ENCODE measurements around the genes SBNO2, ATP5F1D and C19orf25.

GRCh38 chr19:1174052-1174466 lies at the start of gene SBNO2:
Gene SBNO2 (minus strand): TSS chr19:1174268.
- PRO-cap: bidirectional peak, plus-strand start at chr19:1174370, minus-strand start at chr19:1174242
- RRBS, 2 experiments: 1 to 2% methylated on average over 26 of the region's 45 CpGs

DNA sequence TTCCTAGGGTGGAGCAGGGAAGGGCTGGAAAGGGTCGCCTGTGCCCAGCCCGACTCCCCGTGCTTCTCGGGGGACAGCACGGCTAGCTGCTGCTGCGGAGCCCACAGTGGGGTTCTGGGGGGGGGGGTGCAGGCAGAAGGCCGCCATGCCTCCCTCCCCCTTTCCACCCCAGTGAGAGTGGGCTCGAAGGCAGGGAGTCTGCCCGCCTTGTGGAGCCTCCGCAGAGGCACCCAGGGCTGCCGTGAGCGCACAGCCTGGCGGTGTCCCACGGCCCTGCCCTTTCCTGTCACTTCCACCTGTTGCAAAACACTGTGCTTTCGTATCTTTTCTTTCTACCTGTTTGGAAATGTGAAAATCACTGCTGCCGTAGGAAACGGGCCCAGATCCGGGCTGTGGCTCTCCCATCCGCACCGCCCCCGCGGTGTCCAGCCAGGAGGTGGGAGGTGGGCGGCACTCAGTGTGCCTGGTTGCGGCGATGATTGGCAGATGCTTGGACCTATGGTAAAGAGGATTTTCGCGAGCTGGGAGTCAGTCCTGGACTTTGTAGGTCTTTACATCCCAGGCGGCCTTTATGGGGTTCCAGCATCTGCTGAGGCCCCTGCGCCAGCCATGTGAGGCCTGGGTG lies 5.9 kb downstream of the STK11 start:
- PRO-cap: no peak
- RRBS, 2 experiments: no CpG with 5 or more reads among the region's 29 CpGs

DNA sequence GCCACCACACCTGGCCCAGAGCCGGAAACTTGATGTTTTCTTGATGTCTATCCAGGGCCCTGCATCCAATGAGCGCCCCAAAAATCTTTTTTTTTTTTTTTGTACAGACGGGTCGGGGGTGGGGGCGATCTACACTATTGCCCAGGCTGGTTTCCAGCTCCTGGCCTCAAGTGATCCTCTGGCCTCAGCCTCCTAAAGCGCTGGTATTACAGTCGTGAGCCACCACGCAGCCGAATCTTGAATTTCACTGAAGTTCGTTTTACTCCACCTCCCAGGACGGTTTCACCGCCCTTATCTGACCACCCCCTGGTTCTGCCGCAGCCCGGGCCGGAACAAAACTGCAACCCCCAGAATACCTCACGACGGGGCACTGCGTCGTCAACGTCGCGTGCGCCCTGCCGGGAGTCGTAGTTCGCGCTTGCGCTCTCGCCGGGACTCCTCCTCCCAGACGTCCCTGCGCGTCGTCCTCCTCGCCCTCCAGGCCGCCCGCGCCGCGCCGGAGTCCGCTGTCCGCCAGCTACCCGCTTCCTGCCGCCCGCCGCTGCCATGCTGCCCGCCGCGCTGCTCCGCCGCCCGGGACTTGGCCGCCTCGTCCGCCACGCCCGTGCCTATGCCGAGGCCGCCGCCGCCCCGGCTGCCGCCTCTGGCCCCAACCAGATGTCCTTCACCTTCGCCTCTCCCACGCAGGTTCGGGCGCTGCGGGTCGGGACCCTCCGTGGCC lies at the start of gene ATP5F1D:
TSS of gene ATP5F1D (plus strand) at position 447 of the 721 bp plus-strand sequence.
- PRO-cap: bidirectional peak, plus-strand start at position 480 of the sequence, minus-strand start at position 293 of the sequence
- RRBS, 2 experiments: under 1 to 1% methylated on average over 44 of the region's 71 CpGs

DNA sequence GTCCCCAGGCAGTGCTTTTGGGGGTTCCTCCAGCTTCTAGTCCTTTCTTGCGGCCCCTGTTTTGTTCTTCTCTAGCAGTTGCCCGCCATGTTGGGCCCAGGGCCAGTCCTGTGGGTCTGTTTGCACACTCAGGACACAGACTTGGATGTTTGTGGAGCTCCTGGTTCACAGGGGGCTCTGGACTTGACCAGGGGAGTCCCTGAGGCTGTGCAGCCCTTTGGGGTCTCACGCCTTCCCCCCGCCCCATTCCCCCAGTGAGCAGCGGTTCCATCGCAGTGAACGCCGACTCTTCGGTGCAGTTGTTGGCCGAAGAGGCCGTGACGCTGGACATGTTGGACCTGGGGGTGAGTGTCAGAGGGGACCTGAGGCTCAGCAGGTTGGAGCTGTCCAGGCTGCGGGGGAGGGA lies 2.3 kb downstream of the ATP5F1D start:
- PRO-cap: no peak
- RRBS, 2 experiments: no CpG with 5 or more reads among the region's 13 CpGs

DNA sequence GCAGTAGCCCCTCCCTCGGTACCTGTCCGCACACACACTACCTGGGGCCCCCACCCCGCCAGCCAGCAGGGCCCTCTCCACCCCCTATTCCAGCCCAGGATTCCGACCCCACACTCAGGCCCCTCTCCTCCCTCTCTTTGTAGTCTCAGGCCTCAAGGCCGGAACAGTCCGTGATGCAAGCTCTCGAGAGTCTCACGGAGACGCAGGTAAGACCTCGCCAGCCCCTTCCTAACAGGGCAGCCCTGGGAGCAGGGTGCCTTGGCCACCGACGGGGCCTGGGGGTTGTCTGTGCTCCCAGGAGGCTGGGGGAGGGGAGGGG lies 3.3 kb downstream of the MIDN start:
- PRO-cap: bidirectional peak, plus-strand start at position 140 of the sequence, minus-strand start at position 139 of the sequence
- RRBS, 2 experiments: no CpG with 5 or more reads among the region's 12 CpGs

DNA sequence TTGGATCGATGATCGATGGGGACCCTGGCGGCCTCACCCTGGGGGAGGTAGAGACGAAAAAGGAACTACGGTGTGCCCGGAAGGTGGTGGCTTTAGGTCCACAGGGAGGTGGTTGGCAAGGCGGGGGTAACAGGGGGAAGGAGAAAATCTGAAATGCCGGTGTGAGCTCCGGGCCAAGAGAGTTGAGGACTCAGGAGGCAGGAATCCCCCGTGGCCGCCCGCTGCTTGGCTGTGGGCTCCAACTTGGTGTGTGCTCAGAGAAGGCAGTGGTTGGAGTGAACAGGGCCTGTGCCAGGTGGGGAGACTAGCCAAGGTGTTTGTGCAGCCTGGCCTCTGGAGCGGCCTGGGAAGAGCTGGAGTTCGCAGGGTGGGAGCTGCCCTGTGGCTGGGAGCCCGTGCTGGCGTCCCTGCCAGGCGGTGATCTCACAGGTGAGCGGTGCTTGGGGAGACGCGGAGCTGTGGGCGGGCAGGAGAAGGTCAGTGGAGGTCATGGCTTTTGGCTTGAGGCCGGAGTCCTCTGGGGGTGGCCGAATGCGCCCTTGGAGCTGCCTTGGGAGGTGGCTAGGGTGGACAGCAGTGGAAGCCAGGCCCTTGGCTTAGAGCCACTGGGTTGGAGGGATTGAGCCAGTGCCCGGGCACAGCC lies 7.3 kb upstream of the CIRBP start:
- PRO-cap: no peak
- RRBS, 2 experiments: 56 to 93% methylated on average over 3 of the region's 25 CpGs

DNA sequence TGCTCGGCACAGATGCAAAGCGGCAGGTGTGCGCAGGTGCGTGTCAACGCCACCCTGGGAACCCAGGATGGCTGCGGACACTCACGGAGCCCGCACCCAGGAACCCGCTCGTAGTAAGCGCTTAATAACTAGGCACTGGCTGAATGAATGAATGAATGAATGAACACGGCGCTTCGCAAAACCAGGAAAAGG lies 1.9 kb upstream of the CIRBP start:
- PRO-cap: no peak
- RRBS, 2 experiments: no CpG with 5 or more reads among the region's 14 CpGs

DNA sequence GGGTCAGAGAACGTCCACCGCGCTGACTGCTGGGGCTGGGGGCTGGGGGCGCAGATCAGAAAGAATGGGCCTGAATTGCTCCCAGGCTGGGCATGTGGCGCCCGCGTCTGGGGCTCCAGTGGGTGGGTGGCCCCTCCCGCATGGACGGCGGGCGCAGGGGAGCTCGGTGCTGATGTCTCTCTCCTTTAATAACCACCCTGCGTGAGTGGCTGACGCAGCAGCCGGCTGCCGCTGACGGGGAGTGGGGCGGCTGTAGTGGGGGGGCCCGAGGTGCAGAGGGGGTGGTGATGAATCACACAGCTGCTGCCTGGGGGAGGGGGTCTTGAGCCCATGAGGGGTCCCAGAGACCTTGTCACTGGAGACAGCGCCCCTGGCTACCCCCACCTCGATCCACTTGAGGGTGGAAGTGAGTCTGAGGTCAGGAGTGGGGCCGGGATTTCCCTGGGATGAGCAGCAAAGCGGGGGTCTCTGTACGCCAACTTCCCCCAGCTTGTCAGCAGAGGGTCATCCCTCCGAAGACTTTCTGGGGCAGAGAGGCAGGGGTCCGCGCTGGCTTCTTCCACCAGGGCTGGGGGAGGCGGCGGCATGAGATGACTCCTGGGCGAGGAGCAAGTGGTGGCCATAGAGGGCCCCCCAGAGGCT lies 1.4 kb upstream of the CIRBP start:
- PRO-cap: no peak
- RRBS, 2 experiments: no CpG with 5 or more reads among the region's 30 CpGs

- PRO-cap: no peak
- RRBS, 2 experiments: no CpG with 5 or more reads among the region's 4 CpGs
These were observed 84 bp upstream of the CIRBP start for GRCh38 chr19:1269213-1269283.

DNA sequence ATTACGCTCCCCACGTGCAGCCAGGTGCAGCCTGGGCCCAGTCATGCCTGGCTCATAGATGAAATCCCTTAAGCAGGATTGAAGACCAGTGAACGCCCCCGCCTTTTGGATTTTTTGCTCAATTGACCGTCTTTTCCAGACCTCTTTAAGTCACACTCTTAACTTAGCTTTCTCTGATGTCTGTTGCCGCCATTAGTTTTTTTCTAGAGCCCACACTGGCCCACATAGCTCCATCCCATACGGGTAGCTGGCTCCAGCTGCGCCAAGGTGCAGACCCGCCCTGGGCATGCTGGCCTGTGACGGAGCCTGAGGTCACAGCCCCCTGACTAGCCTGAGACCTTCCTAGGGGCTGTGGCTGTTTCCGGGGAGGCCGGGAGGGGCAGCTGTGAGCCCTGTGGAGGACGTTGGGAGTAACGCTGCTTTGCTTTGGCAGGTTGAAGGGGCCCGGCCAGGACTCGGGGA lies 1.4 kb upstream of the FAM174C start:
- PRO-cap: bidirectional peak, plus-strand start at position 437 of the sequence, minus-strand start at position 261 of the sequence
- RRBS, 2 experiments: 46 to 79% methylated on average over 4 of the region's 16 CpGs

DNA sequence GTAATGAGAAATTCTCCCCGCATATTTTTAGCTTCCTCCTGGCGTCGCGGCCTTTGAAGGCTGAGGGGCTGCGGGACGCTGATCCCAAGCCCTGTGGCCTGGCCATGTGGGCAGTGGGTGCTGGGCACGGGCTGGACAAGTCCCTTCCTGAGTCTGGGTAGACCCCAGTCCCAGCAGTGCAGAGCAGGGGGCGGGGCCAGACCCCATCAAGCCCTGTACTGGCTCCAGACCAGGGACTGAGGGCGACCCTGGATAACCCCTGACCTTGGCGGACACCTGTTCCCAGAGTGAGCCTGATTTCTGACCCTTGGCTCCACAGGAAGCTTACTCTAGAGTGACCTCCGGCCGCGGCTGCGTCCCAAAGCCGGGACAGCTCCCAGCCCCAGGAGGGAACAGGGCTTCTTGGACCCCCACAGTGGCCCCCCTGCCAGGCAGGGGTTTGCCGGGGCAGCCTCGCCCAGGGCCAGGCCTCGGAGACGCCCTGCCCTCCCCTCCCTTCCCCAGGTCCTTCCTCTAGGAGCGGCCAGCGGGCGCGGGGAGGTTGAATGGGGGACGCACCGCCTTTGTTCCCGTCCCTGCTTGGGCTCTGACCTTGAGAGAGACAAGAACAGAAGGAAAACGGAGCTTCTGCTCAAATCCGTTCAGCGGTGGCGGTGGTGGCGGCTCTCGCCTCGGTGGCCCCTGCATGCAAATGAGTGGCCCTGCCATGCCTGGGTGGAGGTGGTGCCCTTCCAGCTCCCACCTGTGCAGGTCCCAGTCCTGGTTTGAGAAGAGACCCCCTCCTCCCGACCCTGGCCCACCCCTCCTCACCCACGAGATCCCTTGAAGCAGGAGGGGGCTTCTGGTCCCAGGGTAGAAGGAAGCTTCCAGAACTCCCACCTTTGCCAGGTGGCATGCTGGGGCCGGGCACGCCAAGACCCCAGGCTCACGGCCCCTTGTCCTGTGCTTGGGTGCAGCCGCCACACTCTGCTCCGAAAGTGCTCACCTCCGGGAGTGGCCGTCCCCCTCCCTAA lies 2.2 kb upstream of the EFNA2 start:
- PRO-cap: no peak
- RRBS, 2 experiments: 87 to 94% methylated on average over 6 to 9 of the region's 42 CpGs

DNA sequence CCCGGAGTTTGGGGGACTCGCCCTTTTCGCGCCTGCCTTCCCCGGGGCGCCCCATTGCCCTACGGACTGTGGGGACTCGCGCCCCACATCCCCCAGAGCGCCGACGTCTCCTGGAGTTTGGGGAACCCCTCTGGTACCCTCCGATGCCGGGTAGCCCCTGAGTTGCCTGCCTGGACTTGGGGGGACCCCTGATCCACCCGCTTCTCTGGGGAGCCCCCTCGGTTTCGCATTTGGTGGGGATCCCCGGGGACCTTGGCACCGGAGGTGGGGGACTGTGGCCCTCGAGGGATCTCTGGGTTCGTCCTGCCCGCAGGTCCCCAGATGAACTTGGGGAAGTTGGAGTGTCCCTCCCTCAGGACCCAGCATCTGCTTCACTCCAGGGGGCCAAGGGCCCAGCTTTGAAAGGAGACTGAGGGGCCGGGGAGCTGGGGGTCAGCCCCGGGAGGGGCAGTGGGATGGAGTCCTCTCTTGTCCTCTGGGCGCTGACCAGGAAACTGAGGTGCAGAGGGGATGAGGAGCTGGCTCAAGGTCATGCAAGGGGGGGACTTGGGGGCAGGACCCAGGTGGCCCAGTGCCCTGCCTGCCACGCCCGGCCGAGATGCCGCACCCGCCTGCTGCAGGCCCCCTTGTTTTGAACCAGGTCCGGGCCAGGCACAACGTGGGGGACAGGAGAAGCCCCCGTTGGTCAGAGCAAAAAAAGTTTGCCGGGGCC lies 953 bp downstream of the EFNA2 start:
- PRO-cap: no peak
- RRBS, 2 experiments: 45 to 48% methylated on average over 19 to 20 of the region's 34 CpGs

DNA sequence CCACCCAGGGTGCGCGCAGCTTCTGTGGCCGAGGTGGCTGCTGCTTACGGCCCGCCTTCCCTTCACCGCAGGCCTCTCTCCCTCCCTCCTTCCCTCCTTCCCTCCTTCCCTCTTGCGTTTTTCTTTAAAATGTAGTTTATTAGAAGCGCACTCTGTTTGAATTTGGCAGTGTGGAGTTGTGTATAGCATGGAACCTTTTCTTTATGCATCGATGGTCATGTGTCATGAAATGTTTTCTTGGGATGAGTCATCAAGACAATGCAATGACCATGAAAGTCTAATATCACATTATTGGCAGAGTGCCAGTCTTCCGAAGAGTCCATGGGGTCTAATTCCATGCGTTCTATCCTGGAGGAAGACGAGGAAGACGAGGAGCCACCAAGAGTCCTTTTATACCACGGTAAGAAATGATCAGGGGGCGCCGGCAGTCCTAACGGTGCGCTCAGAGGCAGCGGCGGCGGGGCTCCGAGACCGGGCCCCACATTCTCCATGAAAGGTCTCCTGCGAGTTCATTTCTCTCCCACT lies 7.3 kb downstream of the PWWP3A start:
- PRO-cap: no peak
- RRBS, 2 experiments: 93 to 96% methylated on average over 8 of the region's 24 CpGs

DNA sequence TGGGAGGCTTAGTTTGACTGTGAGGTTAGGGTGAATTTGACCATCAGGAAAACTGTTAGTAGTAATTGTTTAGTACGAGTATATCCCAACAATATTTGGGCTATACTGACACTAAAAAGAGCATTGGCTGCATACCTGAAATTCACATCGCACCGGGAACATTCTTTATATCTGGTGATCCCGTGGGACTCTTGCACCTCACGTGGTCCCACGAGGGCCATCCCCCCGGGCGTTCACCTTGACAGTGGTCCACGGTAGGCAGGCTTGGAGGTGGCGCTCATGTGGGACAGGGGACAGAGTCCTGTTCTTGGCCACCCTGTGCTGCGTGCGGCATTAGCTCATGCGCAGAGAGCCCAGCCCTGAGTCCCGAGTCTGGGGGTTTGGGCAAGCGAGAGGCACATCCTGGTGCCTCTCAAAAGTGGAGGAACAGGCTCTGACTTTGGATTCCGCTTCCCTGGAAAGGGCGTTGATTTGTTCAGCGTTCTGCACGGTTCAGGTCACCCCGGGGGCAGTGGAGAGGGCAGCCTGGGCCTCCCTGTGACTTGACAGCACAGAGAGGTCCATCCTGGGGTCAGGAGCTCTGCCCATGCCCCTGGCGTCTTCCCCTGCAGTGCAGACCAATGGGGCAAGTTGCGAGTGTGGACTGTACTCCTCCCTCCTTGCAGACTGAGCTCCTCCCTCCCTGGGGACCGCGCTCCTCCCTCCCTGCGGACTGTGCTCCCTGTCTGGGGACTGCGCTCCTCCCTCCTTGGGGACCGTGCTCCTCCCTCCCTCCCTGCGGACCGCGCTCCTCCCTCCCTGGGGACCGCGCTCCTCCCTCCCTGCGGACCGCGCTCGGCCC lies 7.4 kb downstream of the GAMT start:
- PRO-cap: no peak
- RRBS, 2 experiments: 88 to 96% methylated on average over 5 of the region's 36 CpGs

GRCh38 chr19:1396839-1397692 lies 4.3 kb downstream of the GAMT start:
- PRO-cap: unidirectional peak, plus-strand start at chr19:1397580
- RRBS, 2 experiments: 85 to 88% methylated on average over 10 to 19 of the region's 40 CpGs

DNA sequence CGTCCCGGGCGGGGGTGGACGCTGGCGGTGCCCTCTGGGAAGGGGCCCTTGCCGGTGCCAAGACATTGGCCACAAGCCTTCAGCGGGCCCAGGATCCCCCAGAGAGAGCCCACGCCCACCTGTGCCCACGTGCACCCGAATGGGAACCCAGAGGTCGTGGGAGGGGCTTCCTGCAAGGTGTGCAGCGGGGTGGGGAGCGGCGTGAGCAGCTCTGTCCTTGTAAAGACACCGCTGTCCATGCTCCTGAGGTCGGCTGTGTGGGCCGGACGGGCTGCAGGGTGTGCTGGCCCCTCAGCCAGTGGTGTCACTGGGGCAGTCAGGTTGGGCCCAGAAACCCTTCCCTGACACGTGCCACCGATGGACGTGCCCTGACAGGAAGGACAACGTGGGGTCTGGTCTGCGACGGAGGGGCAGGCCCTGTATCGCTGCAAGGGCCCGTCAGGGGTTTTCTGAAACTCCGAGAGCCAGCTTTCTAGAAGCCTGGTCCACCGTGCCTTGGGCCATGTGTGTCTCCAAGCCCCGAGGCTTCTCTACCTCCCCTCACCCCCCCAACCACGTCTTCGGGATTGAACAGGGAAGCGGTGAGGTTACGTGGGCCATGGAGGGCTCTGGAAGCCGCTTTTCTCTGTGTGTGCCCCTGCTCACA lies 4.2 kb upstream of the RPS15 start:
- PRO-cap: no peak
- RRBS, 2 experiments: 93 to 97% methylated on average over 5 of the region's 34 CpGs

DNA sequence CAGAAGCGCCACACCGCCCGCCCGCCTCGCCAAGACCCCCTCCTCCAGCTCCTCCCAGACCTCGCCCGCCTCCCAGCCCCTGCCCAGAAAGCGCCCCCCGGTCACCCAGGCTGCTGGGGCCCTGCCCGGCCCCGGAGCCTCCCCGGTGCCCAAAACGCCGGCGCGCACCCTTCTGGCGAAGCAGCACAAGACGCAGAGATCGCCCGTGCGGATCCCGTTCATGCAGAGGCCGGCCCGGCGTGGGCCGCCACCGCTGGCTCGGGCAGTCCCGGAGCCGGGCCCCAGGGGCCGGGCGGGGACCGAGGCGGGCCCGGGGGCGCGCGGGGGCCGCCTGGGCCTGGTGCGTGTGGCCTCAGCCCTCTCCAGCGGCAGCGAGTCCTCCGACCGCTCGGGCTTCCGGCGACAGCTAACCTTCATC lies 10.1 kb downstream of the C19orf25 start:
- PRO-cap: bidirectional peak, plus-strand start at position 225 of the sequence, minus-strand start at position 138 of the sequence
- RRBS, 2 experiments: 5% methylated on average over 17 to 22 of the region's 47 CpGs

DNA sequence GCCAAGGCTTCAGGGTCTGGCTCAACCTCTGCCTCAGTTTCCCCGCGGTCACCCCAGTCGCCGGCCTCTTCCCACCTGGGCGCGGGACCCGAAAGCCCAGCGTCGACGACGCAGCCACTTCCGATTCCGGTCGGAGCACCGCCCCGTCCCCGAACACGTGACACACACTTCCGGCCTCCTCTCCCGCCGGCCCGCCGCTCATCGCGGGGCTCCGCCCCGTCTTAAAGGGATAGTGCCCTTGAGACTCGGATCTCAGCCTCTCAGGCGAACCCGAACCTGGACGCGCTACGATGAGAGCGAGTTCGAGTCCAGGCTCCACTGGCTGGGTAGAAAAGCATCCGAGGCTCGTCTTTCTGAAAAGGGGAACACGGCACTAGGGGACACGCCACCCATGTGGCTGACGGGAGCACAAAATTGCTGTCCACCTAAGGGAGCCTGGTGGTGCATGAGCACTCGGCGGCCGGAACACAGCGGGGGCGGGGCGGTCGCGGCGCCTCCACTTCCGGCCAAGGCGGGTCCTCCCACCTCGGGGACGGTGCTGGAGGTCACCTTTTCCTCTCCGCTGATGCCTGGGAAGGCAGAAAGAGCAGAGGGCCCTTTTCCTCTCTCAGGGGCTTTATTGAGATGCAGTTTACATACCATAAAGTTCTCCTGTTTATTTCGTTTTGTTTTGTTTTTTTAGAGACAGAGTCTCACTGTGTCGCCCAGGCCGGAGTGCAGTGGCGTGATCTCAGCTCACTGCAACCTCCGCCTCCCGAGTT lies at the start of gene C19orf25:
TSS of gene C19orf25 (minus strand) at position 128 of the 761 bp plus-strand sequence.
- PRO-cap: bidirectional peak, plus-strand start at position 524 of the sequence, minus-strand start at position 96 of the sequence
- RRBS, 2 experiments: 1% methylated on average over 24 of the region's 60 CpGs

DNA sequence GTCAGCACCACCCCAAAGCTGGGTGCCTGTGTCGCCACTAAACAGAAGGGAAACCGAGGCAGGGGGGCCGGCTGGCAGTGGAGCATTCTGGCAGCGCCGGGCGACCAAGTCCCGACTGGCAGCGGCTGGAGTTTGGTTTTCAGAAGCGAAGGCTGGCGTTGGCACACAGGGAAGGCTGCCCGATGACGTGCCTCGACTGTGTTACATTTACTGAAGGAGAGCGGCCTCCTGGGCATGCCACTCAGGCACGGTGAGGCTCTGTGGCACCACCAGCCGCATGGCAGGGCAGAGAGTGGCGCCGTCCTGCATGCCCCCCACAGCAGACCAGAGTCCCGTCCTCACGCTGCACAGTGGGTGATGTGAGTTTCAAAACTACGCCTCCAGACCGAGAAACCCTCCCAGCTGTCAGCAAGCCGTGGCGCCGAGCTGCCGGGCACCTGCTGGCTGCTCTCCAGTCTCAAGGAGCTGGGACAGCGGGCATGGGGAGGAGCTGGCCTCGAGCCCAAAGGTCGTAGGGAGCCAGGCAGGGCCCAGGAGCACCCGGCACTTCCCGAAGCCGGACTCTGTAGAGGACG lies 9.3 kb upstream of the MEX3D start:
- PRO-cap: no peak
- RRBS, 2 experiments: 93 to 97% methylated on average over 2 of the region's 33 CpGs

GRCh38 chr19:1590477-1591303 lies 2.0 kb downstream of the MBD3 start:
- PRO-cap: bidirectional peak, plus-strand start at chr19:1590835, minus-strand start at chr19:1590811; bidirectional peak, plus-strand start at chr19:1590990, minus-strand start at chr19:1590972; bidirectional peak, plus-strand start at chr19:1591420, minus-strand start at chr19:1591121
- RRBS, 2 experiments: no CpG with 5 or more reads among the region's 12 CpGs

Measured in HEK293 (cell line).